Left lobe of liver (tissue), 1 donor: Measurements from ENCODE around the genes C1QTNF6, CARD10 and GGA1.

DNA sequence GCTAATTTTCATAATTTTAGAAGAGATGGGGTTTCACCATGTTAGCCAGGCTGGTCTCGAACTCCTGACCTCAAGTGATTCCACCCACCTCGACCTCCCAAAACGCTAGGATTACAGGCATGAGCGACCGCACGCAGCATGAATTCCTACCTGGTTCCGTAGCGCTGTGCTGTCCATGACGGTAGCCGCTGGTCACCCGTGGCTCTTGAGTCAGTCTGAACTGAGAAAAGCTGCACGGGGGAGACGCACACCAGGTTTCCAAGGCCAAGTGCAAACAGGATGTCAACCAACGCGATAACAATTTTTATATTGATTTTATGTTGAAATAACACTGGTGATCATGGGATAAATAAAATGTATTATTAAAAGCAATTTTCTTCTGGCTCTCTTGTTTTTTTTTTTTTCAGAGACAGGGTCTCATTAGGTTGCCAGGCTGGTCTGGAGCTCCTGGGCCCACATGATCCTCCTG is 826 bp upstream of the TMPRSS6 start:
- PRO-cap = no peak

DNA sequence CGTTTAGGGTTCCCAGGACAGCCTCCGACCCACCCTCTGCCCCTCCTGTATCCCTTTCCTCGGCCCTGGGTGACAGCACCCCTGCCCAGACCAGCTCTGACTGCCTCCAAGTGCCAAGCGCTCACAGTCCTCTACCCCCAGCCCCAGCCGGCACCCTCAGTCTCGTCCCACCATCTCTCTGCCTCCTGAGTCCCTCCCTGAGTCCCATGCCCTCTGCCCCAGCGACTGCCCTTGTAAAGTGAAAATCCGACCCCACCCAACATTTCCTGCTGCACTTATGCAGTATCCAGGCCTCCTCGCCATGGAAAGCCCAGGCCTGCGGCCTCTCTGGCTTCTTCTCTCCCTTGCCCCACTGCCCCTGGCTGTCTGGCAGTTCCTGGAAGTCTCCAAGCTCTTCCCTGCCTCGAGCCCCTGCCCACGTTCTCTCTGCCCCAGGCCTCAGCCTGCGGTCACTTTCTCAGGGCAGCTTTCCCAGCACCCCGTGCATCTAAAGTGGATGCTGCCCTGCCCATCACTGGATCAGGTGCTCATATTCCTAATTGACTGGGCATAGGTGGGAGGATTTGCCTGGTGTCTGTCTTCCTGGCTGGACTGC is 17.6 kb upstream of the IL2RB start:
- PRO-cap = no peak

- PRO-cap = unidirectional peak, minus-strand start at chr22:37188247
These were observed at the start of gene C1QTNF6 for GRCh38 chr22:37187821-37188835. Gene C1QTNF6 (minus strand): TSS chr22:37188247.

- PRO-cap = bidirectional peak, plus-strand start at chr22:37198728, minus-strand start at chr22:37198566
These were observed 10.5 kb upstream of the C1QTNF6 start for GRCh38 chr22:37198277-37199266.

DNA sequence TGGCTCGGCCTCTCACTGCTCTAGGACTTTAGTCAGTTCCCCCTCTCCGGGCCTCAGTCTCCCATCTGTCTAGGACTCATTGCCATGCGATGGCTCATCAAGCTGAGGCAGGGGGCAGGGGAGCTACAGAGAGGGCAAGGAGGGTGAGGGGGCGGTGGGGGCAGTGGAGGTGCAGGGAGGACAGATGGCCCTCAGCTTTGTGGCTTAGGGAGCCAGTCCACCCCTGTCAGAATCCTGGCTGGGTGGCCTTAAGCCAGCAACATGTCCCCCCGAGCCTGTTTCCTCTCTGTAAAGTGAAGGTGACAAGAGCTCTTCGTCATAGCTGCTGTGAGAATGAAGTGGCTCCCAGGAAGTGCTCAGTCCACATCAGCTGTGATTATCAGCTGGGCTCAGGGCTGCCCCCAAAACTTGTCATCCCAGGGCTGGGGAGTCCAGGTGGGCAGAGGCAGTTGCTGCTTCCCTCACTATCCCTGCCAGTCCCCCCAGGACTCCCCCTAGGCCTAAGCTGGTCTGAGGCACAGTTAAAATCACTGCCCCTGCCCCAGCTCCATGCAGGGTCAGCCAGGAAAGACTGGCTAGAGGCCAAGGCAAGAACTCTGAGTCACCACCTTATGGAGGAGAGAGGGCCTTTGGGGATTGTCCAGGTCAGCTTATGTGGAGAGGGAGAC is 14.8 kb downstream of the RAC2 start:
- PRO-cap = no peak

DNA sequence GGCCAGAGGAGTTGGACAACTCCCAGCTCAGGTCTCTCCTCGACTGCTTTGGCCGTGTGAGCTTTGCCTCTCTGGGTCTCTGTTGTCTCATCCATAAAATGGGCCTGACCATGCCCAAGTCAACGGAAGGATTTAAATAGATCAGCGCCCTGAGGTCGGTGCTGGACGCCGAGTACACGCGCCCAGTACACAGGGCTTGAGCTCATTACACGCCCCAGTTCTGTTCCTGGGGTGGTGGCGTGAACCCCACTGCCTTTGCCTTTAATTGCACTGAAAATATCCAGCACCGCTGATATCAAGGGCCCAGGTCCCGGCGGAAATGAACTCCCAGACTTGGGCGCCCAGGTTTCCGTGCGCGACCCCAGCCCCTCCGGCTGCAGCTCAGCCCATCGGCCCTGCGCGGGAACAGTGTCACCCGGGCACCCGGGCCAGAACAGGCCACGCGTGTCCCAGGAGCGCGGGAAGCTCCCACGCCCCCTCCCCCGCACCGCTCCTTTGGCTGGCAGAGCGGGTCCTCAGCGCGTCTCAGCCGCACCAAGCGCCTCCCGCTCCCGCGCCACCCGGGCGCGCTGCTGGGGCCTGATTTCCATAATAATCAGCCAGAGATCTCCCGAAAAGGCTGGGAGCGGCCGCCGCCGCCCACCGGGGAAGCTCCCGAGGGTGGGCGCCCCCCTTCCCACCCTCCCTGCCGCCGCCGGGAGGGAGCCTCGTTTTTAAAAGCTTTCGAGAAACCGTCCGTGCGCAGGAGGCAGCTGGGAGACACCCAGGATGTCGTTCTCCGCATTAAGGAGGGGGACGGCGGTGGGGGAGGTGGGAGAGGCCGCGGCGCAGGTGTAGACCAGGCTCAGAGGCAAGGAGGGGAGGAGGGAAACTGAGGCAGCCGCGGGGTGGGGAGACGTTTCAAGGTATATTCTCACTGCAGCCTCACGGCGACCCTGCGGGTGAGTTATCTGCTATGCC is 42.3 kb downstream of the CYTH4 start:
- PRO-cap = no peak

GRCh38 chr22:37379964-37380456 is 47.3 kb downstream of the ELFN2 start:
- PRO-cap = no peak

- PRO-cap = no peak
These were observed 7.3 kb downstream of the ELFN2 start for GRCh38 chr22:37419553-37420799.

GRCh38 chr22:37498561-37498921 is 12.4 kb upstream of the MFNG start:
- PRO-cap = unidirectional peak, plus-strand start at chr22:37498650

GRCh38 chr22:37519157-37520061 is at the start of gene CARD10:
Gene CARD10 (minus strand): TSS chr22:37519415.
- PRO-cap = unidirectional peak, minus-strand start at chr22:37519383; unidirectional peak, minus-strand start at chr22:37519535

GRCh38 chr22:37521448-37521948 is 2.3 kb upstream of the CARD10 start:
- PRO-cap = no peak

DNA sequence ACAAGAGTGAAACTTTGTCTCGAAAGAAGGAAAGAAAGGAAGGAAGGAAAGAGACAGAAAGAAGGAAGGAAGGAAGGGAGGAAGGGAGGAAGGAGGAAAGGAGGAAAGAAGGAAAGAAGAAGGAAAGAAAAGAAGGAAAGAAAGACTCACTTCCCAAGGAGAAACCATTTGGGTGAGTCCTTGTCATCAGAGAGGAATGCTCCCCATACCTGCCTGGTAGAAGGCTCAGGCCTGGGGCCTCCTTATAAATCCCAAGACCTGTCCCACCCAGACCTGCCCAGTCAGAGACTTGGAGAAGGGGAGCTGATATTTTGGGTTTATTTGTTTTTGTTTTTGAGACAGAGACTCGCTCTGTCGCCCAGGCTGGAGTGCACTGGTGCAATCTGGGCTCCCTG is 16.2 kb upstream of the CDC42EP1 start:
- PRO-cap = no peak

DNA sequence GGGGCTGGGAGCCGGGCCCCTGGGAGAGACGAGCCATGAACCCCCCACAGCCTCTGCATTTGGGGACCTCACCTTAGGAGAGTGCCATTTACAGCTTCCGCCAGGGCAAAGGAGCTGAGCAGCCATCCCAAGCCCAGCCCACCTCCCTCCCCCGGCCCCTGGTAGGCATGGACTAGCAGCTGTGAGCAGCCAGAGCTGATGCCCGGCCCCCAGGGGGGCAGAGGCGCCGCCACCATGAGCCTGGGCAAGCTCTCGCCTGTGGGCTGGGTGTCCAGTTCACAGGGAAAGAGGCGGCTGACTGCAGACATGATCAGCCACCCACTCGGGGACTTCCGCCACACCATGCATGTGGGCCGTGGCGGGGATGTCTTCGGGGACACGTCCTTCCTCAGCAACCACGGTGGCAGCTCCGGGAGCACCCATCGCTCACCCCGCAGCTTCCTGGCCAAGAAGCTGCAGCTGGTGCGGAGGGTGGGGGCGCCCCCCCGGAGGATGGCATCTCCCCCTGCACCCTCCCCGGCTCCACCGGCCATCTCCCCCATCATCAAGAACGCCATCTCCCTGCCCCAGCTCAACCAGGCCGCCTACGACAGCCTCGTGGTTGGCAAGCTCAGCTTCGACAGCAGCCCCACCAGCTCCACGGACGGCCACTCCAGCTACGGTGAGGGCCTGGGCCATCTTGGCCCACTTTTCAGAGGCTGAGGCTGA is 6.0 kb downstream of the CDC42EP1 start:
- PRO-cap = no peak

GRCh38 chr22:37570076-37570906 is 9.6 kb downstream of the LGALS2 start:
- PRO-cap = no peak

DNA sequence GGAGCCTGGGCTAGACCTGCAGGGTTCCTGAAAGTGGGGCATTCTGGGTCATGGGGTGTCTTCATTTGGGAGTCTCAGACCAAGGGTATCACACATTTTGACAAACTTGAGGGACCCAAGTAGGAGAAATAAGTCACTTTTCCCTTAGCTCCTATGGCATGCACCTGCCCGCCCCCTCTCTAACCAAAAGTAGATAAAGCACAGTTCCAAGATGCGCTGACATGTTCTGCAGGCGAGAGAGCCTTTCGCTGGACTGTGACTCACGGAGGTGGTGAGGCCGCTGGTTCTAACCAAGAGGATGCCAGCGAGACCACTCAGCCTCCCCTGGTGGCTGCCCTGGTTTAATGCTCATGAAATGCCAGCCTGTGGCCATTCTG is 8.8 kb downstream of the LGALS2 start:
- PRO-cap = no peak

DNA sequence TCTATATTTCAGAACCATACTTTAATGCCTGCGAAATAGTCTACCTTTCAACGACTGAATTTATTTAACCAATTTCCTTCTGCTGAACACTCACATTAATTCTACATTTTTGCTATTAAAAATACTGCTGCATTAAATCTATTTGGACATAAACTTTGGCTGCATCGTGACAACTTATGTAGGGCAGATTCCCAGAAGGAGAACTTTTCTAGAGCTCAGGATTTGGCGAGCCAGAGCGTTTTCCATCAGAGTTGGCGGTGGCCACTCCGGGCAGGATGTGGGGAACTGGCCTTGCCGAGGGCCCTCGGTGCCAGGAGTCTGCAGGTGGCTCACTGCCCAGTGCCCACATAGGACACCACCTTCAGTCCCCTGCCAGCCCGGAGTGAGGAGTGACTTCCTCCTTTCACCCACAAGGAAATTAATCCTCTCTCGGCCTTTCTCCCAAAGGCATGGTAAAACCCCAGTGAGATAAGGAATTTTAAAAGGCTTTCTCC is 1.5 kb upstream of the LGALS2 start:
- PRO-cap = no peak

GRCh38 chr22:37608062-37609120 is at the start of gene GGA1:
Gene GGA1 (plus strand): TSS chr22:37608834.
- PRO-cap = bidirectional peak, plus-strand start at chr22:37608476, minus-strand start at chr22:37608447; bidirectional peak, plus-strand start at chr22:37608837, minus-strand start at chr22:37608678

DNA sequence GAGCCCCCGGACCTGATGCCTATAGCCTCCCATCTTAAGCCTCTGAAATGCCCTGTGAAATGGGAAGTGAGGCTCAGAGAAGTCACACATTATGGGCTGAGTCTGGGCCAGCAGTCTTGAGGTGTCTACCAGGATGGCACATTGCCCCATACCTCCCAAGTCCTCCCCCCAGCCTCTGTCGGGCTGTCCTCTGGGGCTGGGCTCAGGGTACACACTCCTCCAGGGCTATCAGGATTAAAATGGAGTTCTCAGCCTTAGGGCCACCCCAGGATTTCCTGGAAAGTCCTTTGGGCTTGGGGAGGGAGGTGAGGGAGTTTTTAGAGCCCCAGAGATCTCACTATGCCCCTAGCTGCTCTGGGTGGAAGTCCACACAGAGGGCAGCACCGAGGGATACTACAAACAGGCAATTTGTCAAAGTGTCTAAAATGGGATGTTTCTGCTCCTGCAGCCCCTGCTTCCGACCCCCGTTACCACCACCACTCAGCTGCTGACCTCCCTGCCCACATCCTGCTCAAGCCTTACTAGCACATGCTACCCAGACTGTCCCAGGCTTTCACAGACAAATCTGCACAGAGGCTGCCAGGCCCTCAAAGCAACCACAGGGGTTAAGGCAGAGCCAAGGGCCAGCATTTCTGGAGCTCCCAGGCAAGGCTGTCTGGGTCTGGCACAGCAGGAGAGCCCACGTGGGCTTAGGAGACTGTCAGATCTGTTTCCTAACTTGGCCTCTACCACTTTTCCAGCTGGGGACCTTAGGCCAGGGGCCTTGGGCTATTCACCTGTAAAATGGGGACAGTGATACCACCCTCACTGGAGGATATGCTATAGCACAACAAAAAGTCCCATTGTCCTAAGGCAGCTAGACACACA is 2.9 kb upstream of the SH3BP1 start:
- PRO-cap = no peak

DNA sequence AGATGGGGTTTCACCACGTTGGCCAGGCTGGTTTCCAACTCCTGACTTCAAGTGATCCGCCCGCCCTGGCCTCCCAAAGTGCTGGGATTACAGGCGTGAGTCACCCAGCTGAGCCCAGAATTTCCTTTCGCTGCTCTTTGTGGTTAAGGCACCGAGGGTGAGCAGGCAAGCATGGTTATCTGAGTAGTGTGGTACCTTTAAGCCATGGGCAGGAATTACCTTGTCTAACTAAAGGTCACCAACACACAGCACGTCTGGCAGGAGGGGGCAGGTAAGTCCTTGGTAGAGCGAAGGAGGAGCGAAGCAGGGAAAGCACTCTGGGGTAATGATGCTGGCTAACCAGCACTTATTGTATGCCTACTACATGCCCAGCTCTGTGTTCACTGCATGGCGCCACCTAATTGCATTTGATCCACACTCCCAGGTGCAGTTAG is 45.6 kb downstream of the TRIOBP start:
- PRO-cap = no peak

- PRO-cap = no peak
These were observed 53.2 kb upstream of the H1-0 start for GRCh38 chr22:37751830-37752254.